LNCaP clone FGC (cell line): Measurements from ENCODE around the gene SPATA46.

GRCh38 chr1:162003781-162004381 is 19.8 kb downstream of the OLFML2B start:
- RRBS, 2 experiments: no CpG with 5 or more reads among the region's 7 CpGs

GRCh38 chr1:162088594-162088907 is 19.1 kb downstream of the NOS1AP start:
- RRBS, 2 experiments: no CpG with 5 or more reads among the region's 2 CpGs

DNA sequence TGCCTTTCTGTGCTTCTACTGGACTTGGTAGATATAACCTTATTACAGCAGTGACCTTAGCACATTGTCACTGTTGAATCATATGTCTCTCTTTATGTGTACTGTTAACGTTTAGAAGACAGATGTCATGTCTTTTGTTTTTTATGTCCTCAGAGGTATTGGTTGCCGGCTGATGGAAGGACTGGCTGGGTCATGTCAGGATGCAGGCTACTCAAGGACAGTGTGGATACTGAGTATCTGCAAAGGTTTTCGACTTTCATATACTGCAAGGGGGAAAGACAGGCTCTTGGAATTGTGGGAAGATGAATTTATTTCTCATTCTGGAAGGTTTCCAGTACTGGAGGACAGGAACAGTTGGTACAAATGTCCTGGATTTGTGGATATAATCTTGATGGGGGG is 65.6 kb downstream of the NOS1AP start:
- RRBS, 2 experiments: no CpG with 5 or more reads among the region's 3 CpGs

DNA sequence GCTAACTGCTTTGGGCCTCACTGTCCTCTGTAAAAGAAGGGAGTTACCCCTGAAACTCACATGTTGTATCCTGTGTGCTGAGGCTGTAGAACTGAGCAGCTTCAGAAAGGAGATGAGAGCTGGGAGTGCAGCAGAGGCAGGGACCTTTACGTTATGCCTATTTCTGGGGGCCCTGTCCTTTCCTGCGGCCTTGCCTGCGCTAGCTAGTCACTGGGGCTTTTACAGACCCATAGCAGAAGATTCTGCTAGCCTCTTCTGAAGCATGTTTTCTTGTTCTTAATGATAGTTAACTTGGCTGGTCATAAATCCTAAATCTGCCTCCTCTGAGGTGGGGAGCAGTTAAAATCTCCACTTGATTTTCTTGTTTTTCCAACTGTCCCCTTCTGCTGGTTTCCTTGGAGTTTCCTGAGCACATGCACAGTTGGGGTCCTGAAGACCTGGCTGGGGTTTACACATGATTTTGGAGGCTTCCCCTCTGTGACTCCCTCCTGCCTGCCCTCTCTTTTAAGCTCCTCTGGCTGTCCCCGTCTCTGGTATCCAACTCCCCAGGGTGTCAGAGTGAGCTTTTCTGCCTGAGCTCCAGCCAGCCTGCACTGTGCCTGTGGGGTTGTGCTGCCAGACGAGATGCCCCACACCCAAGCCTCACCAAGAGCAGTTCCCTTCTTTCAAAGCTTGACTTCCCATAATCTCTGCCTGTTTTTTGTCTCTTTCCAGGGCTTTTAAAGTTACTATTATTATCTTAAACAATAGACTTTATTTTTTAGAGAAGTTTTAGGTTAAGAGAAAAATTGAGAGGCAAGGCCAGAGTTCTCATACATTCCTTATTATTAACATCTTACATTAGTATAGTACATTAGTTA is 76.7 kb downstream of the NOS1AP start:
- RRBS, 2 experiments: no CpG with 5 or more reads among the region's 5 CpGs

- RRBS, 2 experiments: no CpG with 5 or more reads among the region's 7 CpGs
These were observed 146.3 kb downstream of the NOS1AP start for GRCh38 chr1:162215730-162216289.

DNA sequence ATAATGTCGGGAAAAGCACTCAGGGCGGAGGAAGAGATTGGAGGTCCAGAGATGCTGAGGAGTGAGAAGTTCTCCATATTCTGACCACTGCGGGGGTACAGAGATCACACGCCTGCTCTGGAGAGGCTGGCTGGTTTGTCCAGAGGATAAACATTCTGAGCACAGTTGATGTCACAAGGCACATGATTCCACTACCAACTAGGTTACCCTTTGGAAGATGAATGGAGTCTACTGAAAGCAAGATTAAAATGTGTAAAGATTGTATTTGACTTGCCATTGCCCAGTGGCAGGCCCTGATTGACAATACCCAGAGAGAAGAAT is at the start of gene SPATA46:
Gene SPATA46 (minus strand): TSS at position 141 of the 321 bp plus-strand sequence.
- RRBS, 2 experiments: no CpG with 5 or more reads among the region's 4 CpGs

DNA sequence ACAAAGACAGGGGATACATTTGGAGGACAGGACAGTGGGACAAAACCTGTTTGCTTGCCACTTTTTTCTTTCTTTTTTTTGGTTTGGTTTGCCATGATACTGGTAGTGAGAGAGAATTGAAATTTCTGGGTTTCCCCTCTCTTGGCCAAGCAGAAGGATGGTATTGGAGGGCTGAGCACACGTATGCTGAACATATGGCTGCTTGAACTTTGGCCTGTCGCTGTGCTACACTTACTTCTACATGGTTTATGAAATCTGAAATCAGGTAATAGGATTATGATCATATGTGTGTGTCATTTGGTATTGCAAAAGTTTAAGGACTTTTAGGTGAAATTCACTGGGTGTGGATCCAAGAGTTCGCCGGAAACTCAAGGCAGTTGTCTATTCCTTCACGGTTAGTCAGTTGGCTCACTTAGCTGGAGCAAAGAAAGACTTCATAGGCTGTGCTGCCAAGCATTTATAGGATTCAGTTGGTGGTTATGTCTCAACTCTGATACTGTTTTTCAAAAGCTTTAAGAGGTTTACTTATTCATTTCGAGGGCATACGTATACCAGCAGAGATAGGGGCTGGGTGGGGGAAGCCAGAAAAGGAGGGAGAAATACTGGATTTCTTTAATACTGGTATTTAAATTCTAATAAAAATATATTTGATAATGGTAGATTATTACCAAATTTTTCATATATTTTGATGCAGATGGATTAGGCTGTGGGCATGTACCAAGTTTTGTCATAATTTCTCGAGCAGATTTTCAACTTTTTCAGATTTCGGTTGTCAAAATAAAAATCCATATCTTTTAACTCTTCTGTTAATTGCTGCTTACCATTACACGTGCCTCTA is 1.0 kb downstream of the UAP1 start:
- RRBS, 2 experiments: no CpG with 5 or more reads among the region's 10 CpGs

DNA sequence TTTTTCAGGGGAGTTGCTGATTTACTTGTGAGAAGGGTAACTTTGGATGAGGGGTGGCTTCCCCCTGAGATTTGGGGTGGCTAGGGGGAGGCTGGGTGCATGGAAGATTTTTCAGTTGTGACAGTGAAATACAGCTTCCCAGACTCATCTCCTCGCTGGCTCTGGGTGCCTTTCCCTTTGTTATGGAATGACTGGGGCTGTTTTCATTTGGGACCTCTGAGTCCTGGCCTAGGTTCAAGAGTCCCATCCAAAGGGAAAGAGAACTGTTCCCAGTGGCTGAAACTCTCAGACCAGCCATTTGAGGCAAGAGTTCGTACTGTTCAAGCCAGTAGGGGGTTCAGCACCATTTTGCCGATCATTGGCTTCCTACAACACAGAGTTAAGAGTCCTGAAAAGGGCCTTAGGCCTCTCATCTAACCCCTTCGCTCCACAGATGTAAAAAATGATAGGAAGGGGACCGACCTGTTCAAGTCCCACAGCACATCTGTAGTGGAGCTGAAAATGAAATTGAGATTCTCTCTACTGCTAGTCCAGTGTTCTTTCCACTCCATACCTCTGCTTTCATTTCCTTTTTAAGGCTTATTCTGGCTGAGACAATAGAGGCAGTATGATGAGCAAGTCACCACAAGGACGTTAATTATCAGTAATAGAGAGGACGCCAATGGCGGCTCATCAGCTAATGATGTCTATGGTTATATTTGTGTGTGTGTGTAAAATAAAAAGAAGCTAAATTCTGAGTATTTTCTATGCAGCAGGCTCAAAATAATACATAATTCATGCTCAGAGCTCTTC is 1.0 kb downstream of the DDR2 start:
- RRBS, 2 experiments: no CpG with 5 or more reads among the region's 8 CpGs

GRCh38 chr1:162747134-162747747 is 43.3 kb upstream of the HSD17B7 start:
- RRBS, 2 experiments: no CpG with 5 or more reads among the region's 10 CpGs

DNA sequence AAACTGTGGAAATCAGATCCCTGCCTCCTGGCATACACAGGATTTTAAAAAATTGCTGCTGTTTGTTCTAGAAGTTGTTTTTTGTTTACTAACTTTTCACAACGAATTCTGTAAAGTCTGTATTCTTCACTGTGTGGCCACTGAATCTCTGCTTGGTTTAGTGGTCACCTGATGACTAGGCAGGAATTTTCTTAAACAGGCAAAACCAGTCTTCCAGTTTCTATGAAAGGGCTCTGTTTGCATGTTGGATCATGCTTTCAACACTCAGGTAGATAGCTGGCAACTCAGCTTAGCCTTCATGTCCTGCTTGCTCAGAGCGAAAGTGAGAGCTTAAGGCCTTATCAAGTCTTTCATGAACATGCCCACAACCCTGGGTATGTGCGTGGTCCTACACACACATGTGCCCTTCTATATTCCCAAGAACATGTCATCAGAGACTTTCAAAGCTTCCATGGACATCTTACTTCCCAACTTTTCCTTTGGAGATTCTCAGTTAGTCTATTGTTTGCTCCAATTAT is 52.4 kb upstream of the CCDC190 start:
- RRBS, 2 experiments: no CpG with 5 or more reads among the region's 3 CpGs

GRCh38 chr1:164320800-164321186 is 238.2 kb upstream of the PBX1 start:
- RRBS, 2 experiments: 44 to 48% methylated on average over 4 of the region's 13 CpGs

DNA sequence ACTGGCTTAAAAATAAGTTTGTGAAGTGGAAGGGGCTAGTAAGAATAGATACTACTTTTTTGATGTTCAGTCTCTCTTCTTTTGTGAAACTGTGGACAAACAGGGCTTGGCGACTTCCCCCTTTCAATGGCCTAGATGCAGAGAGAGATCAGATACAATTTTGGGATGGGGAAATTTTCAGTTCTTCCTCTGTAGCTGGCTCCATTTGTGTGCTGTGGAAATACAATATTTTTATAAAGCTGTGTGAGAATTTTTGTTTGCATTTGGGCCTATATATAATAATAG is 2.6 kb downstream of the PBX1 start:
- RRBS, 2 experiments: no CpG with 5 or more reads among the region's 1 CpG

DNA sequence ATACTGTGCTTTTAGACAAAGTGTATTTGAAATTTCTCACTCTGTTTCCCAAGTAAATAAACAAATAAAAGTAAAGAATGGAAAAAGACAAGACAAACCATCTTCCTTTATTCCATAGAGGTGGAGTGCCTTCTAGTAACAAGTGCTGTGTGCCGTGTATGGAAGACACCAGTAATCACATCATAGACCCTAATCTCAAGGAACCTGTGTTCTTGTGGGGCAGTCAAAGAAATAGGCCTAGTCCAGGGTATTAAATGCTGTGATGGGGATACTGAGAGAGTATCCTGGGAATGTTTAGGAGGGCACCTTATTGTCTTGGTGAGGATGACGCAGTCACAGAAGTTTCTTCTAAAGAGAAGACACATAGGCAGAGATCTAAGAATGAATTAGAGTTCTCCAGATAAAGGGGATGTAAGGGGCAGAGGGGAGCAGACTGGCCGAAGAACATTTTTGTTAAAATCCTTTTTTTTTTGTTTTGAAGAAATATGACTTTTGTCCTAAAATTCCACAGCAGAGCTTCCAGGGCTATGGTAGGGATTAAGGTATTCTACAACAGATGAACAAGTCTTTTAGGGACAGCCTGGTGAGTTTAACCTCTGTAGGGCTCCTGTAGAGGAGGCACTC is 46.0 kb downstream of the PBX1 start:
- RRBS, 2 experiments: no CpG with 5 or more reads among the region's 3 CpGs

DNA sequence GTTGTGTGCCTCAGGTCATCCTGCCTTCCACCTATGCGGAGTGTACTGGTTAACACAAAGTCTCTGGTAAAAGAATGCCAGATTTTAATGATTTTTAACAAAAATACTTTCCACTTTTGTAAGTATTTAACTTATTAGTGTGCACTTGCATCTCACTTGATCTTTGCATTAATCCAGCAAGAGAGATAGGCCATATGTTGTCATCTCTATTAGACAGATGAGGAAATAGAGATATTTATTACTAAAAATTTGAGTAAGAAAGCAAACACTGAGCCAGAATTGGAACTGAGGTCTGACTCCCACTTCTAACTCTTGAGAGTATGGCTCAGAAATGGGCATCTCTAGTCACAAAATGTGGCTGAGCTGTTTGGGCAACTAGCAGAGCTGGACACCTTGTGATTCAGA is 49.4 kb downstream of the PBX1 start:
- RRBS, 2 experiments: no CpG with 5 or more reads among the region's 1 CpG

DNA sequence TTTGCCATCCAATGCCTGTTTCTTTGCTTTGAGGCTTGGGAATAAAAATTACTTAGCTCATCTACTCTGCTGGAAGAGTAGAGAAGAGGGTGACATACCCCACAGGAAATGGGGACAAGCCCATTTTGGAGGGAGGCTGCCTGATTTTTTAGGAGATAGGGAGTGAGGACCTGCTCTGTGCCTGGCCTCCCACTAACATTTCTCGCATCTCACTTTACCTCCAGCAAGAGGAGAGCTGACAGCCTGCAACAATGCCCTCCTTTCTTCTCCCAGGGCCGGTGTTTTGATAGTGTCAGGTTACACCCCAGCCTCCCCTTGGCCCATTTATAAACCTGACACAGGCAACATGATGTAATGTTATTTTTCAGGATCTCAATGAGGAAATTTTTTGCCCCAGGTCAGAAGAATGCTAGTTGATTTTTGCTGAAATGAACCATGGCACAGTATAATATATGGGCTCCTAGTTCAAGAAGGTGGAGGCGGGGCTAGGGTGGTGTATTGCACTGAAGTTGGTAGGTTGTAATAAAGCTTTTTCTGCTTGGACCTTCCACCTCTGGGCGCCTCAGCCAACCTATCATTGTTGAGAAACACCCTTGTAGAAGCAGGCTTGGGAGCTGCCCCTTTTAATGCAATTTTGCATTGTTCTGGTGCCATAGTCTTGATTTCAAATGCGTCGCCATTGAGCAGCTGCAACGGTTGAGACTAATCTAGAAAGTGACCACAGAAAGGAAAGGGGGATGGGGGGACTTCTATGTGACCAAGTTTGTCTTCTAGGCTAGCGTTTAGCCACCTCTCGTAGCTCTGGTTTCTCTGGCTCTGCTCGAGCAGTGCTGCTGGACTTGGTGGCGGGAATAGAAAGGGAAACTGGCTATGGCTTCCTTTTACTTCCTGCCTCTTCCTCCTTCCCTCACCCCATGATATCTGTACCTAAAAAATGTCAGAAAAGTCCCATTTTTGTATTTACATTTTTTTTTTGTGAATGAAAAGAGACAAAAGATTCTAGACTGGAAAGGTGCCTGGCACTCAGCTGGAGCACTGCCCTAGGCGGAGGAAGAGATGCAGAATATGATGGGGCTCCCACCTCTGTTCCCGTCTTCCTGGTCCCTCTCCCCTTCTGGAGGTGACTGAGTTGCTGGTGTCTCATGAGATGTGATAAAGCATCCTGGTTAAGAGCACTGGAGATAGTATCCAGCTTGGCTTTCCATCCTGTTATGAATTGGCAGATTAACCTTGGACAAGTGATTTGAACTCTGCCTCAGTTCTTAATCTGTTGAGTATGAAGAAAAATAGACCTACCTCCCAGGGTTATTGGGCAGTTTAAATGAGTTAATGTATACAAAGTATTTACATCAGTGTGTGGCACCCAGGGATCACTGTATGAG is 53.2 kb downstream of the PBX1 start:
- RRBS, 2 experiments: no CpG with 5 or more reads among the region's 13 CpGs

GRCh38 chr1:164677555-164677948 is 118.6 kb downstream of the PBX1 start:
- RRBS, 2 experiments: no CpG with 5 or more reads among the region's 2 CpGs

DNA sequence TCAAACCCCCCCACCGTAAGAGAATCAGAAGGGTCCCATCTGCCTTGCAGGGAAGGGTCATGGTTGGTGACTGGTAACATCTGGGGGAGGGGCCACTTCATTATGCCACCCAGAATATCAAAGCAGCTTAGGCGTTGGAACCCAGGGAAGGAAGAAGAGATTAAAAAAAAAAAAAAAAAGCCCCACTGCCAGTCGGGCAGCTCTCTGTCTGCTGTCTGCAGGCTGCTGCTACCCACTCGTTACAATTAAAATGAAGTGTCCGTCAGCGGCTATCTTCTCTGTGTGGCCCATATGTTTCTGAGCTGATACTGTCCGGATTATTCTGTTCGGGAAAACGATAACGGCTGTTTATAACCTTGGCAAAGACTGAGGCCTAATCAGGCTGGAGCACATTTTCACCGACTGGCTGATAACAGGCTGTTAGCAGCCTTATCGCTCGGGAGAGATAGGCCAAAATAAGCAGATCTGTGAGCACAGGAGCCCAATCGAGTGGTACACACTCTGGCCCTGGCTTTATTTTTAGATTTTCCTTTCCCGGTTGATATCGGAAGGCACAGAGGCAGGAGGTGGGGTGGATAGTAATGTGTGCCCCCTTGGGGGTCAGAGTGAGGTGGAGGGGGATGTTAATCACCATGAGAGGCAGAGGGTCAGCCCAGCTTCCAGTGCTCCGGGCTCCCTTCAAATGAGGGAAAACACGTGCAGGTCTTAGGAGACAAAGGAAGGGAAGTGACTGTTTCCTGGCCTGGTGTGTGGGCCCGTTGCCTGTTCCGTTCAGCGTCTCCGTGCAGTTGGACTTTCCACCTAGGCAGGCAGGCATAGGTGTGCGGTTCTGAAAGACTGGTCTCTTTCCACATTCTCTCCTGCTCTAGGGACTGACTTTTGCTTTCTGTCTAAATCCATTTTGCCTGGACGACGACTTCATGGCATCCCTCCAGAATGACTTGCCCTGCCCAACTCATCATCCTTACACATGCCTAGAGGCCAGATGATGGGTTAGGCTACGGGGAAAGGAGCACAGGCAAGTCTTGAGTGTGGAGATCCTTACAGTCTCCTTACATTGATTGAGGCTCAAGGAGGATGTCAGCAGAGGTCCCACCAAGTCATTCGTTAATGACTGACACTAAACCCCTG is 153.4 kb downstream of the PBX1 start:
- RRBS, 2 experiments: no CpG with 5 or more reads among the region's 27 CpGs

DNA sequence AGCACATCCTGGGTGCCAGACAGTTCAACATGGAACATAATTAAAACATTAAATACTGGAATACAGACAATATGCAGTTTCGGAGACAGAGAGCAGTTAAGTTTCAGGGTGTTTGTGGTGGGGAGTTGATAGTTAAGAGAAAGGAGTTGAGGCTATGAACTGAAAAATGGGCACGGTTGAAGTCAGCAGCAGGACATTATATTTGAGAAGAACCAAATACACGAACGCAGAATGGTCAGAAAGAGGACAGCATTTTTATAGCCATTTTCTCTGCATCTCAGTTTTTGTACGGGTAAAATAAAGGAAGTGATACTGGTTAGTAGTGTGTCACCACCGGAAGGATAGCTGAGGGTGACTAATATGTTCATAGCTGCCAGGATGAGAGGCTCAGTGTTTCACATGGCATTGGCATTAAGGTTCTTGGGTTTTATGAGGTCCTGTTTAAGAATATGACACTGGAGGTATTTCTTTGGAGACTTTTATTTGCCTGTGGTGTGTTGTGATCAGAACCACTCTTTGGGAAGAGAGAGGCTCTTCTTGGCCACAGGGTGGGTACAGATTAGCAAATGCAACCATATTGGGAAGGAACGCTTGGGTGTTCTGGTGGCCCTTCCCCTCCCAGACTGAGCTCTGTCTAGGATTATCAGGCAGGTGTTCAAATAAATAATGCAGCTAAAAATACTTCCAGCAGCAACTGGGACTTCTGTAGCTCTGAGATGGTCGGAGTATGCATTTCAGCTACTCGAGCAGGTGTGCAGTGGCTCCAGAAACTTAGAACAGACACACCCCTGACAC is 158.1 kb downstream of the PBX1 start:
- RRBS, 2 experiments: no CpG with 5 or more reads among the region's 9 CpGs

- RRBS, 2 experiments: no CpG with 5 or more reads among the region's 11 CpGs
These were observed 189.4 kb downstream of the PBX1 start for GRCh38 chr1:164748048-164749189.